Hematopoietic multipotent progenitor cell (in vitro differentiated cells): ENCODE measurements around a stretch of chr1.

- CAGE, long polyA plus RNA, result no peak
Measured at GRCh38 chr1:243500372-243501054, 244.7 kb downstream of the SDCCAG8 start.

- CAGE, long polyA plus RNA, result no peak
Measured at GRCh38 chr1:243778857-243779374, 71.1 kb downstream of the AKT3 start.

GRCh38 chr1:244063502-244063994 lies 12.5 kb downstream of the ZBTB18 start:
- CAGE, long polyA plus RNA, result no peak

DNA sequence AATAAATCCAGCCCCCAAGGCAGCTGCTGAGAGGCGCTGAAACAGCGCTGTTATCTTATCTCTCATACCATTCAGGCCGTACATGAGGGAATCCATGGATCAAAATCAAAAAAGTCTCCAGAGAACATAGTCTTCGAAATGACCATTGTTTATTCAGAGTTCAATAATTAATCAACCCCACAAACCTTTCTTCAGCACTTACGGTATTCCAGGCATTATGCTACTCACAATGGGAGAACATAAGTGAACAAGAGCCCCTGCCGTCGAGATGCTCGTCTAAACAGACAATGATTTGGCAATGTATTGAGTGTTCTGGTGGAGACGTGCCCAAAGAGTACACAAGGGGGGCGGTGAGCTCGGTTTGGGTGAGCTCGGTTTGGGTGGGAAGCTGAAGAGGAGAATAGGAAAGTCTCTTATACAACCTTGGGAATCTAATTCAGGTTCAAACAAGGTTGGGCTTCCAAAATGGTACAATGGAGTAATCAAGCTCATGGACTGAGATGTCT lies 38.7 kb downstream of the ZBTB18 start:
- CAGE, long polyA plus RNA, result no peak

- CAGE, long polyA plus RNA, result no peak
Measured at GRCh38 chr1:244104187-244104827, 53.2 kb downstream of the ZBTB18 start.

DNA sequence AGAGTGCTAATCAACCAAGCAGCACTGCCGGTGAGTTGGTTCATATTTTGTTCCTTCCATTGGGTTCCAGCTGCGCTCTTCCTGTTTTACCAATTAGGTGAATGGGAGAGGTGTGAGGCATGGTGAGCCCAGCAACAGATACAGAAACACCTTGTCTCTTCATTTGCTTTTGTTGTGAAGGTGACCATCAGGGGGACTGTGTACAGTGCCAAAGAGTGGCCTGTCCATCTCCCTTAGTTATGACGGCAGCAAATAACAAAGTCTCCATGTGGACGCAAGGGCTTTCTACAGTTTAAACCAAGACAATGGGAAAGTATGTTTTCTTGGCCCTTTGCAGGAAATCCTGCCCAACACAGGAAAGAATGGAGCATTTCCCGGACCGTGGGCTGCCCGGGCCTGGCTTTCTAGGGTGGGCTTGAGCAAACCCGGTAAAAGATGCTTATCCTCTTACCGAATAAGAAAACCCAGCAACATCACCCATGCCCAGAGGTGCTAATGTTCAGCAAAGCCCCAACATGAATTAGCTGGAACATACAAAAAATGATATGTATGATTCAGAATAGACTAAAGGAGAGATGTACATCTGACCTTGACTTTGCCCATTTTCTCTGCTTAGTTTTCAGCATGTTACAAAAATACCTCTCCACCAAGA lies 87.3 kb downstream of the ZBTB18 start:
- CAGE, long polyA plus RNA, result no peak

GRCh38 chr1:244163804-244164540 lies 112.9 kb downstream of the ZBTB18 start:
- CAGE, long polyA plus RNA, result no peak

DNA sequence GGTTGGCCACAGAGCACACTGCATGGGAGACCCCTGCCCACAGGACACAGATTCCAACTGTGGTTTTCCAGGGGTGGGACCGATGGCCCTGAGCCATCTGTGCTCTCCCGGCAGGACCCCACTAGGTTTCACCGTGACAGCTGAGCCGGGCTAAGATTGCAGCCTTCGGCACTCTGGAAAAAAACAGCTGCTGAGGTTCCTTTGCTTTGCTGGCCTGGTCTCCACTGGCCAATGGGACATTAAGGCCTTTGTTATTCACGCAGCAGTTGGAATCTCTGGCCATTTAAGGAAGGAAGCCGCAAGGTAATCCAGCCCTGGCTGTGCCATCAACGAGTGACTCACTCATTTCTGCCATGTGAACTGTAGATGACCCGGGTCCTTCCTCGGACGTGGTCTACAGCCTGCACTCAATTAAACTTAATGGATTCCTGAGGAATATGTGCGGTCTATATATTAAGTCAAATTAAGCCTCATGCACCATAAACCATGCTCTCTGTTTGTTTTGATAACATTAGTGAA lies 138.2 kb upstream of the C1orf100 start:
- CAGE, long polyA plus RNA, result no peak

DNA sequence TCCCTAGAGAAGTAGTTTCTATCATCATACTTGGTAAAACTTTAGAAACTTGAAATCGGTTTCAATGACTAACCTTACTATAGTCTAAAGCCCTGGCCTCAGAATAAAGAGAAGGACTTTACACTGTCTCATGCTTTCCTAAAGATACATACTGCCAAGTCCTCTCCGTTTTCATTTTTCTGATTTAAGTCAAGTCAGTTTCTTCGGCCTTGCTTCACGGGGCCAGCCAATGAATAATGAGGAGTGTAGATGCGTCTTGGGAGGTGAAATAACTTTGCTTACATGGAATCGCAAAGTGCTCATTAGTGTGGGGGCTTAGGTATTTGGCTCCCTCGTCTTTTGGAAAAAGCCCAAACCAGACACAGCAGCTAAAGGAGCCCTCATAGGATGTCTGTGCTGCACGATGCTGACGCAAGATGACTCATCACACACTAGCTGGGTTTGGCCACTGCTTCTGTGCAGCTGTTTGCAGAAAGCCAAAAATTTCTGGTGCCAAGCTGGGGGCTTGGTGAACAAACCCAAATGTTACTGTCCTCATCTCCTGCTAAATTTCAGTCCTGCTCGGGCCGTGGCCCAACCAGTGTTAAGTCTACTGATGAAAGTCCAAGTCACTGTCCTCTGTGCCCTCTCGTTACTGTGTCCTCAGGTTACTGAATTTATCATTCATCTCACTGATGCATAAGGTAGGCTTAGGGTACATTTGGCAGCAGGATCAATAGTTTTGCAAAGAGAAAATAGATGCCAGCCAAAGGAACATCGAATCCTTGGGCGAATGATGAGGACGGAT lies 78.7 kb upstream of the C1orf100 start:
- CAGE, long polyA plus RNA, result no peak

DNA sequence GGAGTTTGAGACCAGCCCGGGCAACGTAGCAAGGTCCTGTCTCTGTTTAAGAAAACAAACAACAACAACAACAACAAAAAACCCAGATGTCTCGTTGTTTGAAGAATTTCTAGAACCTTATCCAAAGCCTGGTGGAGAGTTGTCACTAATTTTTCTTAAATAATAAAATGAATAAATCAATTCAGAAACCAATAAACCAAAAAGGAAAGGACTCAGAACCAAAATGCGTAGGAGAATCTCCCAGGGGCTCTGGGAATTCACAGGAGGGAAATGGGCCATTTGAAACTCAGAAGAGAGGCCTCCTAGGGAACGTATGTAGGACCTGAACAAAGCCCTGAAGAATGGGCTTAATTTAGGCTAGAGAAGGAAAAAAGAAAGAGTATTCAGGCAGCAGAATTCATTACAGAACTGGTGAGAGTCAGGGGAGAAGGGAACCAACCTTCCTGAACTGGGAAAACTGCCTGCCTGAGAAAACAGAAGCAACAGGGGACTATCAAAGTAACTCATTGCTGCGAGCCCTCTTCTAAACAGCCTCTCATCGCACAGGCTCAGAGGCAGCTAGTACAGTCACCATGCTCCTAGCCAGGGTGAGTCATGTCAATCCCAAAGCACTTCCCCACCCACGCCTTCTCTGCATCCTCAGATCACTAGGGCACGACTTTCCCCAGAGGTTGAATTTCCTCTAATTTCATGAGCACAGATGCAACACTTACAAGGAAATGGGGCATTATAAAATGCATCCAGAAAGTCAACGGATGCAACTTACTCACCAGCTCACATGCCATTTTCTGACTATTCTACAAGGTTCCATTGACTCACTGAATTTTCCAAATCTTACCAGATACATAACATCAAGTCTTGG lies 1.1 kb downstream of the C1orf100 start:
- CAGE, long polyA plus RNA, result no peak

- CAGE, long polyA plus RNA, result no peak
Measured at GRCh38 chr1:244395162-244395802, 42.8 kb downstream of the C1orf100 start.

DNA sequence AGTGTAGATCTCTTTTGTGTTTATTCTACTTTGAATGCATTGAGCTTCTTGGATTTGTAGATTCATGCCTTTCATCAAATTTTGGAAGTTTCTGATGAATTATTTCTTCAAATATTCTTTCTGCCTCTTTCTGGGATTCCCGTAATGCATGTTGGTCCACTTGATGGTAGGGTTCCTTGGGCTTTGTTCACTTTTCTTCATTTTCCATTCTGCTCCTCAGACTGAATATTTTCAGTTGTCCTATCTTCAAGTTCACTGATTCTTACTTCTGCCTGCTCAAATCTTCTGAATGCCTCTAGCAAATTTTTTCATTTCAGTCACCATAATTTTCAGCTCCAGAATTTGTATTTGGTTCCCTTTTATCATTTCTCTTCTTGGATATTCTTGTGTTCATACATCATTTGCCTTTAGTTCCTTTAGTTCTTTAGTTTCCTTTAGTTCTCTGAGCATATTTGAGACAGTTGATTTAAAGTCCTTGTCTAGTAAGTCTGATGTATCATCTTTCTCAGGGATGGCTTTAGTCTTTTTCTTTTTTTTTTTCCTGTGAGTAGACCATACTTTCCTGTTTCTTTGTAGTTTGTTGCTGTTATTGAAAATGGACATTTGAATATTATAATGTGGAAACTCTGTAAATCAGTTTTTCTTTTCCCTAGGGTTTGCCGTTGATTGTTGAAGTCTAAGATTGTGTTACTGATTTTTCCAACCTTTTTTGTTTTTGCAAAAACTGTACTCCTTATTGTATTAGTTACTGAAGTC lies 48.8 kb downstream of the C1orf100 start:
- CAGE, long polyA plus RNA, result no peak

DNA sequence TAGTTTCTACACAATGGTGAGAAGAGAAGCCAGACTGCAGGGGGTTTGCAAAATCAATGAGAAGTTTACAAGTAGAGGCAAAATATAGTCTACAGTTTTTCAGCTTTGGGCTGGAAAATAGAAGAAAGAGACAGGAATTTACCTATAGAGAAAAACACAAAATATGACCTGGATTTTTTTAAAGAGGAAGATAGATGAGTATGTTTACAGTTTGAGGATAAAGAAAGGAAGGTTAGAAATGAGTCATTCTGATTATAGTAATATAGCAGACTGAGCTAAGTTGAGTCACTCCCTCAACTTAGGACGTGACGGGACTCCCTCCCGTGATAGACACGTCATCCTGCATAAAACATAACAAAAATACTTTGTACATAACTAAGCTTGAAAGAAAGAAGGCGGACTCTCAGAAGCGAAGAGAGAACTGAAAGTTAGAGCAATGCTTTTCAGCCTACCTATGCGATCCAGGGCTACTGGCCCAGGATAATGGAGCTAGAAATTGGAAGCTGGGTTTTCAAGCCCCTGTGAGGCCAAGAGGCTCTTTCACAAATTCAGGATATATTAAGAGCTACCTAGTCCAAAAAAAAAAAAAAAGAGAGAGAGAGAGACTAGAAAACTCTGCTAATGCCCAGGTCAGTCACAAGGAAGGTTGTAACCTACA lies 53.0 kb upstream of the DESI2 start:
- CAGE, long polyA plus RNA, result no peak

DNA sequence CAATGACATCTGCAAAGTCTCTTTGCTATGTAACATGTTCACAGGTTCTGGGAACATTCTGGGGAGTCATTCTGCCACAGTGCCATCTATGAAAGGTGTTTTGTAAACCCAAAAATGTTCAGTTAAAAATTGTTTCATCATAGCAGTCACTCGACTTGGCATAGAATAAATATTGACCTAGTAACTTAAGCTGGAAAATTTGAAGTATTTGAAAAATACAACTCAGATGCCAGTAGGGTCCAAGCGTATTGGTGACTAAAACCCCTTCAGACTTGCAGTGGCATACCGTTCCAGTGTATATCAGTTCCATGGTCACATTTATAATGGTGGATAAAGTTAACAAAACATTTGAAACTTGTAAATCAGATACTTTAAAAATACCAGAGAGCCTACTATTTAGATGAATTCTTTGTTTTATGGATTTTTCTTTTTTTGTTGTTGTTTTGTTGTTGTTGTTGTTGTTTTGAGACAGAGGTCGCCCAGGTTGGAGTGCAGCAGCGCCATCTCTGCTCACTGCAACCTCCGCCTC lies 6.9 kb downstream of the DESI2 start:
- CAGE, long polyA plus RNA, result no peak

- CAGE, long polyA plus RNA, result no peak
Measured at GRCh38 chr1:244678749-244678948, 25.7 kb downstream of the DESI2 start.

GRCh38 chr1:244833508-244834652 lies 1.6 kb upstream of the COX20 start:
- CAGE, long polyA plus RNA, result no peak

DNA sequence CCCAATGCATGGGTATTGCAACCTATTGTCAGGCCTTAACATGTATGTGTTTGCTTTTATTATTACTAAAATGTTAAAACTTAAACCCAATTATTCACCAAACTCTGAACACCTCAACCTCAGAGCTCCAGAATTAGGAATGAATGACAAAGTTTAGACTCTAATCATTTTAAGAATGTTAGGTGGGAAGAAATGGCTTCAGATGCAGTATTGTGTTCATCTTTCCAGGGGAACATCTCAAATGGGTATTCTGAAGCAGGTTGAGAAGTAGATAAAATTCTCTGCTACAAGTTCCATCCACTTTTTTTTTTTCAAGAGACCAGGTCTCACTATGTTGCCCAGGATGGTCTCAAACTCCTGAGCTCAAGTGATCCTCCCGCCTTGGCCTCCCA lies 13.7 kb downstream of the HNRNPU start:
- CAGE, long polyA plus RNA, result no peak

GRCh38 chr1:244853150-244853567 lies 11.2 kb downstream of the HNRNPU start:
- CAGE, long polyA plus RNA, result no peak

DNA sequence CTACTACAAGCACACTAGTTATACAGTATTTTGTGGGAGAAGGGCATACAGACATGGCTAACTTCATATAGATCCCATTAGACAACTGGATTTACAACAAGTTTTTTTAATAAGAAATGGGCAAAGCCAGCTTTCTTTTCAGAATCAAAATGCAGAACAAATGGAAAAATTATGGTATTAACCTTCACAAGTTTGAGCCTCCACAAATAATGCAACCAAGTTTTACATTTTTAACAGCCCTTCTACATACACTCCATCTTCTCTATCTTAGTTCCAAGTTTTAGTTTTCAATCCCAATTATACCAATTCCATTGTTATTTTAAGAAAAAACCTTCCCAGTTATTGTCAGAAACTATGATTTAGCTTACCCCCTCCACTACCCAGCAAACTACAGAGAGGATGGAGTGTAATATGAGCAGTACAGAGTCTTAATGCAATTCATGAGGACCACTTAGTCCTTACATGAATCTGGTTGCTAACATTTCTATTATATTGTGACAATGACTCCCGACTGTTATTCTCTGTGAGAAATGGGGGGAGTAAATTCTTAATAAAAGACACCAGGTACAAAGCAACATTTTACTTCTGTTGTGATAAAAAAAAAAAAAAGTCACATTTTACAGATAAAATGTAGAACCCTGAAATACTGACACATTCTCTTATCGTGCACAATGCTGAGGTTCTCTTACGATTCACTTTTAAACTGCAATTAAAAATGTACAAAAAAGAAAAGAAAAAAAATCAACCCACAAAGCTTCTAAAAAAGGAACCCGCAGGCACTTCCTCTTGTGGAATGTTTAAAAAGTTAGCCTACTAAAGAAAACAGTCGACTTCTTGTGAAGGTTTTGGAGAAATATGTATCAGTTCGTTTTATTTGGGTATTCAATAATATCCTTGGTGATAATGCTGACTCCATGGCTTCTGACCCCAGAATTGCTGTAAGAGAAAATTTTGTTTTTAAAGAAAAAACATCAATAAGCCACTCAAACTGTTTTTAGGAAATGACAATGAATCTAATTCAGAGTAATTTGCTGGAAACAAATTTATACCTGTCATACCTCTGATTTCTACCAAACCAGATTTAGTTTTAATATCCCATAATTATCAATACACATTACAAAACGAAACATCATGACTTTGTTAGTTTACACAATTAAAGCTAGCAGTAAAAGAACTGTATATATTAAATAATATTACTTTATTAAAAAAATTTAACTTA lies 10.4 kb downstream of the HNRNPU start:
- CAGE, long polyA plus RNA, result no peak

DNA sequence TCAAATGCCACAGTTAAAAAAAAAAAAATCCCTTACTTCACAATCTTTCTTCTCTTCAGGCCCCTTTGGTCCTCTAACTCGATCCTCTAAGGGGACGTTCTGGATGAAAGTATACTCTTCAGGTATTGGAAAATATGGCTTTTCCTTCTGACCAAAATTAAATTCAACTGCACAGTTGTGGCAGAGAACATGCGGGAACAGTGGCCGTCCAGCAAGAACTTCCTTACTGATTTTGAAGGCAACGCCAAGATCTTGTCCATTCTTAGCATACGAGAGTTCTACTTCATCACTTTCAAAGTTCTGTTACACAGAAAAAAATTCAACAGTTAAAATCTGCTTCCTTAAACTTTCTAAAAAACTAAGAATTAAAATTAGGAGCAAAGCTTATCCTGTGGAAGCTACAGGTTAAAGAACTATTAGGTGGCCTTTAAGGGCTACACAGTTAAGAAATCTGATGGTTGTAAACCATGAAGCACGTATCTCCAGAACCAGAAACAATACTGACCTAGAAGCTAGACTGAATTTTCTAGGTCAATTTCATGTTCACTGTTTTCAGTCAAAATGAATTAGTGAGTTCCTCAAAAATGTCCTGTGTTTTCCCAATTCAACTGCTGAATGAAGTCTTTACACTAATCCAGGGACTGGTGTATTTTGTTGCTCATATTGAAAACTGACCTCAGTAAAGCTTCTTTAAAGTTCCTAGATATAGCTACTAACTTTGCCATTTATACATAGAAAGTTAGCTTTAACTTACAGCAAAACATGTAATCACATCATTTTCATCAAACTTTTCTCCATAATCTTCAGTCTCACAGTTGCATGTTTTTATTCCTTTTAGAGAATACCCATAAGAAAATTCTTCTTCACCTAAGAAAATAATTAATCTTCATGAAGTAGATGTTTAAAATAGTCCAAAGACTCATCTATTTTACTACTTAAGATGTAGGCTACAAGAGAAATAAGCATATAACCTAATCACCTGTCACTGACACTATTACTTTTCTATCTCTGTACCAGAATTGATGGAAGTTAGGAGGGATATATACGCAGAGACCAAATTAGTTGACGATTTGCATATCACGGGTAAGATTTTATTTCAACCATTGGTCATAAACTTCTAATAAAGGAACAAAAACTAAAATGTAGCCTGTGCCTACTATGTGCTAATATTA lies 6.0 kb downstream of the HNRNPU start:
- CAGE, long polyA plus RNA, result start-site peak on the minus strand centred at position 168 of the sequence, 242 bp wide, 1,315 reads